Mucosa of descending colon (tissue), 1 donor: ENCODE measurements around a stretch of chr4.

- PRO-cap, result no peak
Observed at GRCh38 chr4:186593129-186593342, 37.7 kb upstream of the MTNR1A start.

DNA sequence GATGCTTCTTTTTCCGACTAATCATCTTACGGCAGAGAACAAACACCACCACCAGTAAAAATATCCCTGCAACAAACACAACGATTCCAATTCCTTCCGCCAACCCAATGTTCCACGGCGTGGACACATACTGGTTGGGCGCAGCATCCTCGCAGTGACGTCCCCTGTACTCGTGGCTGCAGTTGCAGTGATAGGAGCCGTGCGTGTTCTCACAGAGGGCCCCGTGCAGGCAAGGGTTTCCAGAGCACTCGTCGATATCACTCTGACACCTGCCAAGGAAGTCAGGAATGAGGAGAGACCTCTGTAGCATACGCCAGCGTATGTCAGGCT, 41.5 kb upstream of the MTNR1A start:
- PRO-cap, result no peak

DNA sequence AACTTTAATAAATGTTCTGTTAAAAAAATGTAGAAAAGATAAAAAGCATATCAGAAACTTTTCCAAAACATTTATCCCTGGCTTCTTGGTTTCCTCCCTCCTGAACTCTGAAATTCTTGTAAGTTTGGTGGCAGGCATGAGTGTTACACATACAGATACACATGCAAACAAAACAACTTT, 177.2 kb upstream of the FAT1 start:
- PRO-cap, result no peak

DNA sequence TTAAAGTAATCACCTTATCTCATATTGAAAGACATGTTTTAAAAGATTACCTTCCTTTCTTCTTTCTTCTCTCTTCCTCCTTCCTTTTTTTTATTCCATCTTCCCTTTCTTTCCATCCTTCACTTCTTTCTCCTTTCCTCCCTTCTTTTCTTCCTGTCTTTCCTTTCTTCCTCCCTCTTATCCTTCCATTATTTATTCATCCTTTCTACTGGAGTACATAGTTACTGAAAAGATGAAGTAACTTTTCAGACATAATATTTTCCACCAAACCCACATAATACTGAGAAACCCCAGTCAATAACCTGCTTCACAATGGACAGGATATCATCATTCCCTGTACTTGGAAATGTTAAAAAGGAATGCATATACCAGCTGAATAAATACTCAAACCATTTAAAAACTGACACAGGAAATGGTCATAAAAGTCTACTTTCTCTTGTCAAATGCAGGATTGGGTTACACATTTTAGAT, 821.0 kb downstream of the TRIML1 start:
- PRO-cap, result no peak

DNA sequence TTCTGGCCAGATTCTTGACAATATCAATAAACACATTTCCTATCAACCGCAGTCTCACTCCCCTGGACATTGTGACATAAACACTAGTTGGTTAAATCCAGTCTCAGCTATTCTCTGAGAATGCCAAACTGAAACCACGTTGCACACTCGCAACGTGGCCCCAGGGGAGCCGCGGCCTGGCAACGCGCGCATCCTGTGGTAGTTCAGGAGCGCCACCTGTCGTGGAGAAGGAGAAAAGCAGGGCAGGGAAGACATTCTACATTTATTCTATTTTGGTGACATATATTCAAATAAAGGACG, 738.5 kb upstream of the FRG1 start:
- PRO-cap, result no peak

DNA sequence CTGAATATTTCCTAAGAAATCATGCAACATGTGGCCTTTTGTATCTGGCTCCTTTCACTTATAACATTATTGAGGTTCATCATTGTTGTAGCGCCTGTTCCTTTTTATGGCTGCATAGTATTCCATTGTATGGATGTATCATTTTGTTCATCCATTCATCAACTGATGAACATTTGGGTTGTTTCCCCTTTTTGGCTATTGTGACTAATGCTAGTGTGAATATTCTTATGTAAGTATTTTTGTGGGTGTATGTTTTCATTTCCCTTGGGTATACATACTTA, 1.7 kb downstream of the FRG1 start:
- PRO-cap, result no peak